Endothelial cell of umbilical vein (primary cell): ENCODE data around the genes SIAH2, MED12L, P2RY13 and IGSF10.

- PRO-cap = bidirectional peak, plus-strand start at chr3:150547111, minus-strand start at chr3:150546941
CAGE:
- cytosol, long polyA minus RNA = start-site peak on the plus strand at chr3:150547034-150547103, 9 reads
- cytosol, long polyA plus RNA = no peak
- long polyA plus RNA = no peak
- nucleus, long polyA minus RNA = no peak
- nucleus, long polyA plus RNA = no peak
Measured at GRCh38 chr3:150546859-150547353, 319 bp downstream of the EIF2A start.

- PRO-cap = unidirectional peak, plus-strand start at chr3:150699501
CAGE:
- cytosol, long polyA minus RNA = no peak
- cytosol, long polyA plus RNA = no peak
- long polyA plus RNA = no peak
- nucleus, long polyA minus RNA = no peak
- nucleus, long polyA plus RNA = no peak
Measured at GRCh38 chr3:150699135-150699727, 4.5 kb downstream of the ERICH6 start.

DNA sequence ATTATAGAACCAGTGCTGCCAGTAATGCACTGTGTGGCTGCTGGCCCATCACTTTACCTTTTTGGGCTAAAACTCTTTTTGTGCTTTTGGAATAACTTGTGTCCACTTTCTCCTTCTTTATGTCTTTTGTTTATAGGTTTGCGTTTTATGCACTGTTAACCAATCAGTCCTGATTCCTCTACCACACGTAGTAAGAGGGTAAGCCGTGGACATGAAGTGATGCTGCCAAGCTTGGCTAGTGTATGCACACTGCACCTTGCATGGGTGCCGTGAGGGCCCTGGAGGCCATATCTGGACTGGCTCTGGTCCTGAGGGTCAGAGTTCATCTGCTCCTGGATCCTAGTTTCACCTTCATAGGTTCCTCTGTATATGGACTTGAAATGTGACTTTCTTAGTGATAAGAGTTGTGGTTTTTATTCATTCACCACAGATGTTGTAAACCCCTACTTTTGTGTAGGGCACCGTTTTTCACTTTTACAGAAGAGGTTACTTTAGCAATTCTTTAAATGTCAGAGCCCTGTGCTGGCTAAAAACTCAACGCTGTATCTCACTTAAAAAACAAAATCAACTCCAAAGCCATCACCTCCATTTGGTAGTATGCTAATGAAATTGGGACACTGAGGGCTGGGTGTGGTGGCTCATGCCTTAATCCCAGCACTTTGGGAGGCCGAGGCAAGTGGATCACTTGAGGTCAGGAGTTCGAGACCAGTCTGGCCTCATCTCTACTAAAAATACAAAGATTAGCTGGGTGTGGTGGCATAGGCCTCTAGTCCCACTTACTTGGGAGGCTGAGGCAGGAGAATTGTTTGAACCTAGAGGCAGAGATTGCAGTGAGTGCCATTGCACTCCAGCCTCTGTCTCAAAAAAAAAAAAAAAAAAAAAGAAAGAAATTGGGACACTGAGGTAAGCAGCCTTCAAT lies 22.9 kb downstream of the SIAH2 start:
- PRO-cap = no peak
CAGE:
- cytosol, long polyA minus RNA = no peak
- cytosol, long polyA plus RNA = no peak
- long polyA plus RNA = no peak
- nucleus, long polyA minus RNA = no peak
- nucleus, long polyA plus RNA = no peak

GRCh38 chr3:150741359-150742211 lies 21.4 kb downstream of the SIAH2 start:
- PRO-cap = no peak
CAGE:
- cytosol, long polyA minus RNA = no peak
- cytosol, long polyA plus RNA = no peak
- long polyA plus RNA = no peak
- nucleus, long polyA minus RNA = no peak
- nucleus, long polyA plus RNA = no peak

GRCh38 chr3:150744570-150745086 lies 18.3 kb downstream of the SIAH2 start:
- PRO-cap = no peak
CAGE:
- cytosol, long polyA minus RNA = no peak
- cytosol, long polyA plus RNA = no peak
- long polyA plus RNA = no peak
- nucleus, long polyA minus RNA = no peak
- nucleus, long polyA plus RNA = no peak

- PRO-cap = no peak
CAGE:
- cytosol, long polyA minus RNA = no peak
- cytosol, long polyA plus RNA = no peak
- long polyA plus RNA = no peak
- nucleus, long polyA minus RNA = no peak
- nucleus, long polyA plus RNA = no peak
Measured at GRCh38 chr3:150760417-150761281, 2.3 kb downstream of the SIAH2 start.

DNA sequence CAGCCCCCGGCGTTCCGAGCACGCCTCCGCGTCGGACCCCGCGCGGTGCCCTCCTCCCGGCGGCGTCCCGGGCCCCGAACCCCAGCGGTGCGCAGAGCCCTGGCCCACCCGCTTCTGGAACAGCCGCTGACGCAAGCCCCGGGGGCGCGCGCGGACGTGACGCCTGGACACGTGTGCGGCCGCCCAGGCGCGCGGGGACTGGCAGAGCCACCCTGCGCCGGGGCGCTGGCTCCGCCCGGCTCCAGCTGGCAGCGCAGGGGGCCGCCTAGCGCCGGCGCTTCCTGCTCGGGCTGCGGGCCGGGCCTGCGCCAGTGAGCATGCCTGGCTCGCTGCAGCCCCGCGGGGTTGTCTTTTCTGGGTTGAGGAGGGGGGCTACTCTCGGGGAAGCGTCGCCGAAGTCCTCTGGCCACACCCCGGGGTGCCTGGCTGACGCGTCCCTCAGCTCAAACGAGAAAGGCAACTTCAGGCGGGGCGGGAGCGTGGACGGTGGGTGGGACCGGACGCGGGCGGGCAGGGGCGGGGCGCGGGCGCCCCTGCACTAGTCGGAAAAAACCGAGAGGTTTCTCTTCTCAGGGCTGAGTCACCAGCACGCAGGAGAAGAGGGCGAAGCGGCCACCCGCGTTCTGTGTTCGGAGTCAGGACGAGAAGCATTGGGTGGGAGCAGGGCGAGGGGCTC lies at the start of gene SIAH2:
Gene SIAH2 (minus strand): TSS at position 137 of the 676 bp plus-strand sequence.
- PRO-cap = bidirectional peak, plus-strand start at position 186 of the sequence, minus-strand start at position 80 of the sequence; bidirectional peak, plus-strand start at position 578 of the sequence, minus-strand start at position 428 of the sequence
CAGE:
- cytosol, long polyA minus RNA = no peak
- cytosol, long polyA plus RNA = start-site peak on the minus strand centred at position 124 of the sequence, 76 bp wide, 139 and 159 reads in 2 replicates
- long polyA plus RNA = no peak
- nucleus, long polyA minus RNA = no peak
- nucleus, long polyA plus RNA = no peak

- PRO-cap = no peak
CAGE:
- cytosol, long polyA minus RNA = no peak
- cytosol, long polyA plus RNA = no peak
- long polyA plus RNA = no peak
- nucleus, long polyA minus RNA = no peak
- nucleus, long polyA plus RNA = no peak
Measured at GRCh38 chr3:150797922-150798965, 35.3 kb upstream of the SIAH2 start.

DNA sequence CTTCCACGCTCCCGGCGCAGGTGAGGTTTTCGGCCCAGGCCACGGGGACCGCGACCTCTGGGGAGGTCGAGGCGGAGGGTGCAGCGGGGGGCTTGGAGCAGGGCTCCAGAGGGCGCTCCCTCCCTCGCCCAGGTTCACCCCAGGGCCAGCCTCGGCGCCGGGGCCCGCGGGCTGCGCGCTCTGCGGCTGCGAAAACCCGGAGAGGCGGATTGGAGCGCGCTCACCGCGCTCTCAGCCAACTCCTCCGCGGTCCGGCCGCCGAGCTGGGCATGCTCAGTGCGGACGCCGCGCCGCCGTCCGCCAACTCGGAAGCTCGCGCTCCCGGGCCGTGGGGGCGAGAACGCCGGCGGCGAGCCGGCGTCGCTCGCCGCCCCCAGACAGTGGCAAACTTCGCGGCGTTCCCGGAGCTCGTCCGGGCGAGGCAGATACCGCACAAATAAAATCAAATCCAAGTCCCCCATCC lies at the start of gene MED12L:
Gene MED12L (plus strand): TSS at position 270 of the 463 bp plus-strand sequence.
- PRO-cap = bidirectional peak, plus-strand start at position 276 of the sequence, minus-strand start at position 177 of the sequence
CAGE:
- cytosol, long polyA minus RNA = no peak
- cytosol, long polyA plus RNA = no peak
- long polyA plus RNA = no peak
- nucleus, long polyA minus RNA = start-site peak on the plus strand centred at position 323 of the sequence, 54 bp wide, 6 reads
- nucleus, long polyA plus RNA = no peak

- PRO-cap = no peak
CAGE:
- cytosol, long polyA minus RNA = no peak
- cytosol, long polyA plus RNA = no peak
- long polyA plus RNA = no peak
- nucleus, long polyA minus RNA = no peak
- nucleus, long polyA plus RNA = no peak
Measured at GRCh38 chr3:151201957-151202411, 1.0 kb downstream of the GPR171 start.

- PRO-cap = no peak
CAGE:
- cytosol, long polyA minus RNA = no peak
- cytosol, long polyA plus RNA = no peak
- long polyA plus RNA = no peak
- nucleus, long polyA minus RNA = no peak
- nucleus, long polyA plus RNA = no peak
Measured at GRCh38 chr3:151226244-151226560, 23.2 kb upstream of the GPR171 start.

- PRO-cap = no peak
CAGE:
- cytosol, long polyA minus RNA = no peak
- cytosol, long polyA plus RNA = no peak
- long polyA plus RNA = no peak
- nucleus, long polyA minus RNA = no peak
- nucleus, long polyA plus RNA = no peak
Measured at GRCh38 chr3:151329300-151329636, at the start of gene P2RY13. Gene P2RY13 (minus strand): TSS chr3:151329549.

DNA sequence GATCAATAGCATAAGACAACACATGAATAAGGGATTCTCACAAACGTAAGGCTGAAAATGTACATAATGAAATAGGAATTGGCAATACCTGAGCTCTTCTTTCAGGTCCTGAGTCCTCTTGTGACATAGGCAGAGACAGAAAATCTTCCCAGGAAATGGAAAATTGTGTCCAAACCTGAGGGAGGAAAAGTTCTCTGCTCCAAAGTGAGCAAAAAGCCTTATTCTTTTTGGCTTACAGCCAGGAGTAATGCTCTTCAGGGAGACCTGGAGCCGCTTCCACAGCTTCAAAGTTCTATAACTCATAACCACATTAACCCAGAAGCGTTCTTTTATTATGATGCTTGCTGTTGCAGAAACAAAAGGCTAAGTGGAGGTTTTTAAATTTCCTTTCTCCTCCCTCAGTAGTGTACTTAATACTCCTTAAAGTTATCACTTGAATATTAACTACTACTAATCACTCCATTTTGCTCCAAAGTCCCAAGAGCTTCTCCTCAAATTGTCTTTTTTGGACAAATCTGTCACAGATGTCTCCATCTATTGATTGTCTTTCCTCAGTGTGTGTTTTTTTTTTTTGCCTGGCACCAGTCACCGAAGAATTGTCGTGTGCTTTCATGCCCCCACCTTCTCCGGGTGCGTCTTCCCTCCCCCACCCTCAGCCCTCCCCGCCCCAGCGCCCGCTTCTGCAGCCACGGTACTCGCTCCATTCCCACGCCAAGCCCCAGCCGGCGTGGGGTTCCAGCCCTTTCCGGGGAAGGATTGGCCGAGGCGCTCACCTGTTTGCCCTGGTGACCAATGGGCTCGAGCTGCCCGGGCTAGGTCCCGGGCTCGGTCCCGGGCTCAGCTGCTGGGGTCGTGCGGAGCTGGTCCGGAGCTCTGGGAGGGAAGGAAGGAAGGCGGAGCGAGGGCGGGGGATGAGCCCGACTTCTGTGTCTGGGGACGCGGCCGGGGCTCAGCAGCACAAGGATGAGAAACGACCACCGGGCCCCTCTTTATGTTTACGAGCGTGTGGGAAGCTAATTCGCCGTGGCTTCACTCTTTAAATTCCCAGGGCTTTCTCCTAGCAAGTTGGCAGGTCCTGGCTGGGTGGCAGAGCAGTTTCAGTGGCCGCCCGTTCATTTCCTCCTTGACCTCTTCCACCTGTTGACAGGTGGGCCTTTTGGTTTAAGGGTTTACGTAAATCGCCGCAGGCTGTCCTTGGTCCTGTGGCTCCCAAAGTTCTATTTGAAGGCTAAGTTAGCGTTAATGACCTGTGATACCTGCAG lies at the start of gene IGSF10:
Gene IGSF10 (minus strand): TSS at position 889 of the 1,262 bp plus-strand sequence.
- PRO-cap = no peak
CAGE:
- cytosol, long polyA minus RNA = no peak
- cytosol, long polyA plus RNA = no peak
- long polyA plus RNA = no peak
- nucleus, long polyA minus RNA = no peak
- nucleus, long polyA plus RNA = no peak

DNA sequence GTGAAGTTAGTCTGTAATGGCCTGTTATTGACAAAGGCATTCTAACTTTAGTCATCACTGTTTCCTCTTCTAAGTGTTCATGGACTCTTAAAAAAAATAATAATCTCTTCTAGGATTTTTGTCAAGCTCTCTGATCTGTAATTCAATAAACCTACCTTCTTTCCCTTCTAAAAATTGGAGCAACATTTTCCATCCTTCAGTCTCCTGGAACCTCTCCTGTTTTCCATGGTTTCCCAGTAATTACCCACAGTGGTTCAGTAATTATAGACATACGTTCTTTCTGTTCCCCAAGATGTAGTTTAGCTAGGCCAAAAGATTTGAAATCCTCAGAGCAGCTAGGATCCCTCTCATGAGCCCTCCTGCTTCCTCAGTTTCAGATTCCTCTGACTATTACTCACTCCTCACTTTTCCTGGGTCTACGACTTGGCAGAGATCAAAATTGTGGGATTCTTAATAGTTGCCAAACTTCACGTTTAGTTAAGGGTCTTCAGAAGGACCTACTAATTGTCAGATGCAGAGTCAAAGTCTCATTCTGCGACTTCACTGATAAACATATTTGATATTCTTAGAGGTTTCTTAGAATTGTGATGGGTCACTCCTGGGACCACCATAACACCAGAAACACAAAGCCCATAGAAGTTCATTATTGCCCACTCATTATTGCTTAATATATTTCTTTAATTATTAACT lies 76.9 kb upstream of the IGSF10 start:
- PRO-cap = no peak
CAGE:
- cytosol, long polyA minus RNA = no peak
- cytosol, long polyA plus RNA = no peak
- long polyA plus RNA = no peak
- nucleus, long polyA minus RNA = no peak
- nucleus, long polyA plus RNA = no peak

- PRO-cap = bidirectional peak, plus-strand start at chr3:151771089, minus-strand start at chr3:151771099; bidirectional peak, plus-strand start at chr3:151771146, minus-strand start at chr3:151771157
CAGE:
- cytosol, long polyA minus RNA = no peak
- cytosol, long polyA plus RNA = no peak
- long polyA plus RNA = no peak
- nucleus, long polyA minus RNA = no peak
- nucleus, long polyA plus RNA = no peak
Measured at GRCh38 chr3:151770834-151771398, 37.2 kb downstream of the AADACL2 start.

DNA sequence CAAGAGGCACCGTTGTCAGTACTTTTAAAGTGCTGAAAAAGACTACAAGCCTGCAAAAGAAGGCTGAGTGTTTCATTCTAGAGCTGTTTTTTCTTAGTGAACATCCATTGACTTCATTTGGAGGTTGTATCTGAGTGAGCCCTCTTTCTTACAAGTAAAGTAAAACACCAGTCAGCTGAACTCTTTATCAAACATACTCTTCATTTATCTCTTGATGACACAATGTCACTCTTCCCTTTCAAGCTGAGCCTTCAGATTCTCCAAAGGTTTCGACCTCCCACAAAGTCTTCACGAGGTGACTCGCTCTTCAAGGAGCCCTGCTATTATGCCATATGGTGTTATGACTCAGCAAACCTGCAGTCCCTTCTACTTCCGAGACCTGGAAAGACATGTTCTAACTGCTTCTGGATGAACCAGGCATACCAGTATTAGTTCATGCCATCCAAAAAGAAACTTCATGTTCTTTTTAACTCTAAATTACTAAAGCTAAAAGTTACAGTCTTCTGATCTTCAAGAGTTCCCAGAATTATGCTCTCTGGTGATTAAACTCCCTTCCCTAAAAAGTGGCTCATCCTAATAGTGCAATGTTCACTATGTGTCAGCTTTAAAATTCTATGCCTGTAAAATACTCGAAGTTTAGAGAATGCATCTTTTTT lies 23.2 kb downstream of the AADAC start:
- PRO-cap = no peak
CAGE:
- cytosol, long polyA minus RNA = no peak
- cytosol, long polyA plus RNA = no peak
- long polyA plus RNA = no peak
- nucleus, long polyA minus RNA = no peak
- nucleus, long polyA plus RNA = no peak

DNA sequence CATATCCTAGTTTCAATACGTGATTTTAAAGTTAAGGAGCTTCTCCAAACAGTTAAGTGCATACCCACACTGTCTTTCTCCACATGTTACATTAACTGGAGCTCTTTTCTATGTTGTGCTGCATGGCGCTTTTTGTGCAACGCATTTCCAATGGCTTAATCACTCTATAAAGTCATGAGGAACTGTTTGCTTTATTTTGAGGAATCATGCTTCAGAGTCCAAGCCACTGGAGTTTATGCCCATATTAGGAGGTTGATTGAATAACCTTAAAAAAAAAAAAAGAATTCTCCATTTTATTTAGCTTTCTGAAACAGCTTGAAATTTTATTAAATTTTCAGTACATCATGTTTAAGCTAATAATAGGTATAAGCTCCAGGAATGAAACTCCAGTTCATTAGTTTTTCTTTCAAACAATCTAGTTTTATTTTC lies 109.4 kb upstream of the MBNL1 start:
- PRO-cap = no peak
CAGE:
- cytosol, long polyA minus RNA = no peak
- cytosol, long polyA plus RNA = no peak
- long polyA plus RNA = no peak
- nucleus, long polyA minus RNA = no peak
- nucleus, long polyA plus RNA = no peak

DNA sequence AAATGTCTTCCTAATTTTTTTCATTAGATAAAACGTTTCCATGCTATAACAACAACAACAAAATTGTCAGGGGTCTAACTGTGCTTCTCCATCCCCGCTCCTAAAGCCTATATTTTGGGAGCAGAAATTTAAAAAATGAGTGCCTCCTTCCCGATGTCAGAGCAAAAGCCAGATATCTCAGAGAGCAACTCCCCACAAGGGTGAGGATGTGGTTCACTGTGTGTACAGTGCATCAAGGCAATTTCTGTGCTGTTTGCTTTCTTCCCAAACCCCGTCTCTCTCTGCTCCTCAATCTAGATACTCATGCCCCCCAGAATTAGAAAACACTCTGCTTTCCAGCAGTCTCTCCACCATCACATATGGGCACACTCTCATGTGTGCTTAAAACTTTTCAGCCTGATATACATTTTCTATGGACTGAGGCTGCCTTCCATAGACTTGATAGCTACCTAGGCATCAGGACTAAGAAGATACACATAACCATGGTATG lies 76.7 kb upstream of the MBNL1 start:
- PRO-cap = no peak
CAGE:
- cytosol, long polyA minus RNA = no peak
- cytosol, long polyA plus RNA = no peak
- long polyA plus RNA = no peak
- nucleus, long polyA minus RNA = no peak
- nucleus, long polyA plus RNA = no peak

GRCh38 chr3:152196783-152197139 lies 72.0 kb upstream of the MBNL1 start:
- PRO-cap = no peak
CAGE:
- cytosol, long polyA minus RNA = no peak
- cytosol, long polyA plus RNA = no peak
- long polyA plus RNA = no peak
- nucleus, long polyA minus RNA = no peak
- nucleus, long polyA plus RNA = no peak

- PRO-cap = no peak
CAGE:
- cytosol, long polyA minus RNA = no peak
- cytosol, long polyA plus RNA = no peak
- long polyA plus RNA = no peak
- nucleus, long polyA minus RNA = no peak
- nucleus, long polyA plus RNA = no peak
Measured at GRCh38 chr3:152200529-152200868, 68.2 kb upstream of the MBNL1 start.